Cardiac ventricle fibroblast (primary cell): ENCODE measurements around a stretch of chr11.

DNA sequence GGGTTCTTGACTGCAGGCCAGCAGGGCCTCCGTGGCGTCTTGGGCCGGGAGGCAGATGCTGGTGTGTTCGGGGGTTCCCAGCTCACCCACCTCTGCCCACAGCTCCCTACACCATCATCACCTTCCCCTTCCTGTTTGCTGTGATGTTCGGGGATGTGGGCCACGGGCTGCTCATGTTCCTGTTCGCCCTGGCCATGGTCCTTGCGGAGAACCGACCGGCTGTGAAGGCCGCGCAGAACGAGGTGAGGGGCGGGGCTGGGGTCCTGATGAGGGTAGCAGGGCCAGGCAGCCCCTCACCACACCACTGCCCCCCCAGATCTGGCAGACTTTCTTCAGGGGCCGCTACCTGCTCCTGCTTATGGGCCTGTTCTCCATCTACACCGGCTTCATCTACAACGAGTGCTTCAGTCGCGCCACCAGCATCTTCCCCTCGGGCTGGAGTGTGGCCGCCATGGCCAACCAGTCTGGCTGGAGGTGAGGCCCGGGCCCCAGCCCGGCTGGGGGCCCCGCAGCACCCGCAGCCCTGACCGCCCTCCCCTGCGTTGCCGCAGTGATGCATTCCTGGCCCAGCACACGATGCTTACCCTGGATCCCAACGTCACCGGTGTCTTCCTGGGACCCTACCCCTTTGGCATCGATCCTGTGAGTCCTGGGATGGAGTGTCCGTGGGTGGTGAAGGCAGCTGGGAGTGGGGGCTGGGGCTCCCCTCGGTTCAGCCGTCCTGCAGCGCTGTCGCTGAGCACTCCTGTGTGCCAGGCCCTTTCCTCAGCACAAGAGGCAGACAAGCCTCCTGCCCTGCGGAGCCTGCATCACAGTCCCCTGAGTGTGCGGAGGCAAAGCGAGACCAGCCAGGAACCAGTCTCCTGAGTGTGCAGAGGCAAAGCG lies 8.7 kb downstream of the TCIRG1 start:
- RAMPAGE, long total RNA: no peak

- RAMPAGE, long total RNA: no peak
Measured at GRCh38 chr11:68259608-68260430, 12.0 kb downstream of the C11orf24 start.

- RAMPAGE, long total RNA: no peak
Measured at GRCh38 chr11:68276844-68277225, 5.1 kb upstream of the C11orf24 start.

DNA sequence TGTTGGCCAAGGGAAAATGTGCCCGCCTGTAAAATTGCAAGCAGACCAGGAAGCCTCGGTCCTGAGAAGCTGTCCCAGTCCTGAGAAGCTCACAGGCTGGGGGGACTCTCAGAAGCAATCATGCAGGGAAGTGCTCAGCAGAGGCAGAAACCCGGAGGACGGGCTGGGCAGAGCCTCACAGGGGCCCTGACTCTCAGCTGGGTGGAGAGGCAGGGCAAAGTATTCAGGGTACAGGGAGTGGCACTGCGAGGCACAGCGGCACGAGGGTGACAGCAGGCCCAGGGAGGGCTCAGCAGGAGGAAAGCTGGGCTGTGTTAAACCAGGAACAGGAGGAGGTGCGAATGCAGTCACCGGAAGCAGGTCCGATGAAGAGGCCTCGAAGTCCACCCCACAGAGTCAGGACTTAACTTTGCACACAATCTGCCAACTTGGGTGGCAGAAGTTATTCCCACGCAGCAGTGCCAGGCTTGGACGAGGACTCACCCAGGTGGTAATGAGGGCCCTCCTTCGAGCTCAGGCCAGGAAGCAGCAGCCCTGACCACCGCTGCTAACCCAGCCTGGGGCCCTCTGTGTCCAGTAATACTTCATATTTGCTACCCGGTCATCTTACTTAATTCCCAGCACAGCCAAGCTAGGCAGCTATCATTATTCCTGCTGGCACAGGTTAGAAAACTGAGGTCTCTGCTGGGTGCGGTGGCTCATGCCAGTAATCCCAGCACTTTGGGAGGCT lies 15.6 kb upstream of the LRP5 start:
- RAMPAGE, long total RNA: no peak

DNA sequence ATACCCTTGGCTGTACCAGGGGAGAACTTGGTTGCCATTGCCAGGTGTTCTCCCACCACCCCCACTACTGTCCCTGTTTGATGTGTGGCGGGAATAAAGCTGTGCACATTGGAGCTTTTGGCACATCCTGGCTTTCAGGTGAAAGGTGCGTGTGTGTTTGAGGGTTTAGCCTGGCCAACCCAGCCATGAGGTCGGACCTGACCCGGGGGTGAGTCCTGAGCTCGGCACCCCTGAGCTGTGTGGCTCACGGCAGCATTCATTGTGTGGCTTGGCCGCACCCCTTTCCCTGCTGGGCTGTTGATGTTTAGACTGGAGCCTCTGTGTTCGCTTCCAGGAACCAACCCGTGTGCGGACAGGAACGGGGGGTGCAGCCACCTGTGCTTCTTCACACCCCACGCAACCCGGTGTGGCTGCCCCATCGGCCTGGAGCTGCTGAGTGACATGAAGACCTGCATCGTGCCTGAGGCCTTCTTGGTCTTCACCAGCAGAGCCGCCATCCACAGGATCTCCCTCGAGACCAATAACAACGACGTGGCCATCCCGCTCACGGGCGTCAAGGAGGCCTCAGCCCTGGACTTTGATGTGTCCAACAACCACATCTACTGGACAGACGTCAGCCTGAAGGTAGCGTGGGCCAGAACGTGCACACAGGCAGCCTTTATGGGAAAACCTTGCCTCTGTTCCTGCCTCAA lies 54.2 kb upstream of the PPP6R3 start:
- RAMPAGE, long total RNA: no peak

DNA sequence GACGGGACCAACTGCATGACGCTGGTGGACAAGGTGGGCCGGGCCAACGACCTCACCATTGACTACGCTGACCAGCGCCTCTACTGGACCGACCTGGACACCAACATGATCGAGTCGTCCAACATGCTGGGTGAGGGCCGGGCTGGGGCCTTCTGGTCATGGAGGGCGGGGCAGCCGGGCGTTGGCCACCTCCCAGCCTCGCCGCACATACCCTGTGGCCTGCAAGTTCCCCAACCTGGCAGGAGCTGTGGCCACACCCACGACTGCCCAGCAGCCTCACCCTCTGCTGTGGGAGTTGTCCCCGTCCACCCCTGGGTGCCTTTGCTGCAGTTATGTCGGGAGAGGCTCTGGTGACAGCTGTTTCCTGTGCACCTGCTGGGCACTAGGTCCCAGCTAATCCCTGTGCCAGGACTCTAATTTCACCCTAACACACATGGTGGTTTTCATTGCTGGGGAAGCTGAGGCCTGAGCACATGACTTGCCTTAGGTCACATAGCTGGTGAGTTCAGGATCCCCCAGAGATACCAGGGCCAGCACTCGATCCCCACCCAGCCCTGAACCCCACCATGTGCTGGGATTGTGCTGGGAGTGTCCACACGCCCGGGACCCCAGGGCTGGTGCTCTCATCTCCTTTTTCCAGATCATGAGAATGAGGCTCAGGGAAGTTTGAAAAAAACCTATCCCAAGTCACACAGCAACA lies 48.9 kb upstream of the PPP6R3 start:
- RAMPAGE, long total RNA: no peak

DNA sequence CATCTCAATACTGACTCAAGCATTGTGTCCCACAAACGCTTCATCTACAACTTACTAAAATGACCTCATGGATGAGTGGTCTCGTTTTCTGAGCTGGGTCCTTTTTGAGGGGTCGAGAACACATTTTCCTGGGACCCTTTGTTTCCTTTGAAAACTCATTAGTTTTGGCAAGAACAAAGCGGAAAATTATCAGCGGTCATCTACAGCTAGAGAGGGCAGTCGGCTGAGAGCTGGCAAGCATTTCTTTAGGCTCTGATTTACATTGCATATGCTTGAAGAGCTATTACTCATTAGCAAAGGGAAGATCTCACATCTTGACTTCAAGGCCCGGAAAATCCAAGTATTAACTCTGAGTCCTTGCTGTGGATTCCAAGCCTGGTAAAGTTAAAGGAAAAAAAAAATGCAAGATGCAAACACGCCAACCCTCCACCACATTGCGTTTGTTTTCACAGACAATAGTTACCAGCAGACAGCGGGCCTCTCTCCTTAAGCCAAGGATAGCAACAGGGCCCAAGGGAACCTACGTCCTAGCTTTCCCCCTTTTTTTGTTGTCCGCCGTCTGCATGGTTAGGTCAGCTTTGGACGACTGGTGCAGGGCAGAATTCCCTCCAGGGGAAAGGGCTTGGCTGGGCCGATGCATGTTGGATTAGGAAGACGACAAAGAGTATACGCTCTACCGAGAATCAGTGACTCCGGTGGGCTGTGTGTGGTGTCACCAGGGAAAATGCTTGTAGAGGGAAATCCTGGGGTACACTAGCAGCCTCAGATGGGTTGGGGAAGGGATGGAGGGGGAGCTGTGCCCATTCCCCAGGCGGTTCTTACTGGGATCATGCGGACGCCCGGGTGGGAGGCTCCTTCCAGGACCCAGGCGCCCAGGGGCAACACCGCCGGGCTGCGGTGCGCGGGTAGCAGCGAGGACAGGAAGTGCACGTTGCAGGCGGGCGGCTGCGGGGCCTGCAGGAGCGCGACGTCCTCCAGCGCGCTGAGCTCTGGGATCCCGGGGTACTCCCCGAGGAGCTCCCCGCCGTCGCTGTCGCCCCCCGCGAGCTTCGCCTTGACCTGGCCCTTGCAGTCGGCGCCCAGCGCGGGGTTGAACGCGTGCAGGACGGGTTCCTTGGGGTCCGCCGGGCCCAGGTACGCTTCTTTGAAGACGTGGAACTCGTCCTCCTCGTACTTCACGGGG lies 1.6 kb downstream of the TESMIN start:
- RAMPAGE, long total RNA: no peak

DNA sequence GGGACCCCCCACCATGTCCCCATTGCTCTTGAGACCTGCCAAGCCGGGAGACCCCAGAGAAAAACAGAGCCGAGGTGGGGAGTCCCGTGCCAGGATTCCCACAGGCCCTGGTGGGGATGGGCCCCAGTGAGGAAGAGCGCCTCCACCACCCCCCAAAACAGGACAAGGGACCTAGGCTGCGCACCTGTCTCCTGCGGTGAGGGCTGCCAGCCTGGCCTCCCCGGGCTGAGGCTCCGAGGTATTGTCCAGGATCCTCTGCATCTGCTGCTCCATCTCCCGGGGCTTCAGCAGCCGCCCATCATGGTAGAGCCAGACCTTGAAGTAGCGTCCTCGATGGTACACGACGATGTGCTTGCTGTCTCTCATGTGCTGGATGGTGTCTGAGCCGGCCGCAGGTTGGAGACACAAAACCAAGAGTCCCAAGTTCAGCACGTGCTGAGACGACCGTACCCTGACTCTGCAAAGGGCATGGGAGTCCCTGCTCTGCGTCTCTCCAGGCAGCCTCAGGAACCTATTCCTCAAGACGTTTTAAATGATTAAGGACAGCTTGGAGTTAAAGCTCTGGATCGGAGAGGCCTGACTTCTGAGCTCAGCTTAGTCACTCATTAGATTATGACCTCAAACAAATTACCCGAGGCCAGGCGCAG lies 33.4 kb upstream of the TESMIN start:
- RAMPAGE, long total RNA: no peak

DNA sequence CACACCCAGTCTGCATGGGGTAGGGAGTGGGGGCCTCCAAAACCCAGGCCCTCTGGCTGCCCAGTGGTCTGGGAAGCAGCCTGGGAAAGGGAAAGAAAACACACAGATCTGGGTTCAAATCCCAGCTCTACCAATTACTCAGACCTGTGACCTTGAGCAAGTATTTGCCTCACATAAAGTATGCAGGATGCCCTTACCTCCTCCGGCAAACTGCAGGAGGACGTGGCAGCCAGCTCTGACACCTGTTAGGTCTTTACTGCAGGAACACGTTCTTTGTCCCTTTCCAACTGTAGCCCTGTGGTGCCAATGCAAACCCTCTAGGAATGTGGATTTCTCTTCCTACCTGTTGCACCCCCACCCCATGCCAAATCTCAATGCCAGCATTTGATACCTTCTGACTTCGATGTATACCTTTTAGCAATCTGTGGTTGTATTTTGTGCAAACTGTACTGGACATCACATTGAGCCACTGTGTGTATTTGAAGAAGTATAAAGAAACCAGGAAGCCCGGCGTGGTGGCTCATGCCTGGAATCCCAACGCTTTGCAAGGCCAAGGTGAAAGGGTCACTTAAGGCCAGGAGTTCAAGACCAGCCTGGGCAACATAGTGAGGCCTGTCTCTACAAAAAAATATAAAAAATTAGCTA lies 5.9 kb downstream of the CPT1A start:
- RAMPAGE, long total RNA: no peak

- RAMPAGE, long total RNA: no peak
Measured at GRCh38 chr11:68839928-68840518, 1.7 kb downstream of the CPT1A start.

DNA sequence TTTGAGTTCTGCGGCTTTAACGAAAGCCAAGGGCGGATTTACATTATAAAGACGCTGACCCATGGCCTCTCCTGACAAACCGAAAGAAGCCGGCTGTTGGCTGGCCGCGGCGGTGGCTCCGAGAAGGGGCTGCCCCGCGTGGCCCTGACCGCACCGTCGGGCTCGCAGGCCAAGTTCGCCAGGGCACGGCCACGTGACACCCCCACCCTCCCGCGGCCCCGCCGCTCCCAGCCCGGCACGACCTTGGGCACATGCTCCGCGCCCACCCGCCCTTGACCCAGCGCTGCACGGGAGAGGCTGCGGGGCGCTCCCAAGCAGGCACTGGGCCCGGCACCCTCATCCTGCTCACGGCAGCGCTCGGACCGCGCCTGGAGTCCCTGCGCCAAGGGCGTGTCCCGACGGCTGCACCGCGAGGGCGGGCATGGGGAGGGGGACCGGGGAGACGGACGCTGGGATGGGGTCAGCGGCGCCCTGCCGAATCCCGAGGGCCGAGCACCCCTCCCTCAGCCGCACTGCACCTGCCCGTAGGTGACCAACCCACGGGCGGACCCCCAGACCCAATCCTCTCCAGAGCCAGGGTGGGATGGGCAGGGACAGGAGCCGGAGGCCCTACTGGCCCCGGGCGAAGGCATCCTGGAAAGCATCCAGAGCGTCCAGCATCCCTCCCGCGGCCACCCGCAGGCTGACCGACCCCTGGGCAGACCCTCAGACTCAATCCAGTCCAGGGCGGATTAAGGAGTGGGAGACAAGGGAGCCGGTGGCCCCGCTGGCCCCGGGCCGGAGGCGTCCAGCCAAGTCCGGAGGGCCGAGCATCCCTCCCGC lies 828 bp downstream of the CPT1A start:
- RAMPAGE, long total RNA: no peak

DNA sequence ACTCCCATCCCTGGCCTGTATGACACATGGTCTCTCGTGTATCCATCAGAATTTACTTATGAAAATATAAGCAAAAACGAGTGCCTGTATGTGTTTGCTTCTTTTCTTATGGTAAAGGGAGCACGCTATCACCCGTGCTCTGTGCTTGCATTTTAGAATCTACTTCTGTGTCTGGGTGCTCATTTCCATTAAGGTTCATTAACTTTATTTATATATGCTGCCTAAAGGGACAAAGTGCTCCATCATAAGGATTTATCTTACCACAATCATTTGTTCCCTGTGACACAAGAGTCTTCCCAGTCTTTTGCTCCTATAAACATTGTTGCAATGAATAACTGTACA lies 15.6 kb upstream of the CPT1A start:
- RAMPAGE, long total RNA: no peak

- RAMPAGE, long total RNA: no peak
Measured at GRCh38 chr11:68877807-68878450, 25.7 kb downstream of the MRPL21 start.

DNA sequence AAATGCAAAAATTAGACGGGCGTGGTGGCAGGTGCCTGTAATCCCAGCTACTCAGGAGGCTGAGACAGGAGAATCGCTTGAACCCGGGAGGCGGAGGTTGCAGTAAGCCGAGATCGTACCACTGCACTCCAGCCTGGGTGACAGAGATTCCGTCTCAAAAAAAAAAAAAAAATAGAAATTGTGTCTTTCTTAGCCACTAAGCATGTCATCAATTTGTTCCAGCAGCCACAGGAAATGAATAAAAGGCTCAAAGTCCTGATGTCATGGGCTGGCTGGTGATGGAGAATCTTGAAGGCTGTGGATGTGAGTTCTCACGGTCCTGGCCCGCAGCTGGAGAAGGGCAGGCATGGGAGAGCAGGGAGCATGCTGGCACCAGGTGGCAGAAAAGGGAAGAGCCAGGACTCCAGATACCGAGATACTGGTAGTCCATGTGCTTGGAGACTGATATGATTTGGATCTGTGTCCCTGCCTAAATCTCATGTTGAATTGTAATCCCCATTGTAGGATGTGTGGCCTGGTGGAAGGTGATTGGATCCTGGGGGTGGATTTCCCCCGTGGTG lies 18.3 kb downstream of the MRGPRD start:
- RAMPAGE, long total RNA: no peak

DNA sequence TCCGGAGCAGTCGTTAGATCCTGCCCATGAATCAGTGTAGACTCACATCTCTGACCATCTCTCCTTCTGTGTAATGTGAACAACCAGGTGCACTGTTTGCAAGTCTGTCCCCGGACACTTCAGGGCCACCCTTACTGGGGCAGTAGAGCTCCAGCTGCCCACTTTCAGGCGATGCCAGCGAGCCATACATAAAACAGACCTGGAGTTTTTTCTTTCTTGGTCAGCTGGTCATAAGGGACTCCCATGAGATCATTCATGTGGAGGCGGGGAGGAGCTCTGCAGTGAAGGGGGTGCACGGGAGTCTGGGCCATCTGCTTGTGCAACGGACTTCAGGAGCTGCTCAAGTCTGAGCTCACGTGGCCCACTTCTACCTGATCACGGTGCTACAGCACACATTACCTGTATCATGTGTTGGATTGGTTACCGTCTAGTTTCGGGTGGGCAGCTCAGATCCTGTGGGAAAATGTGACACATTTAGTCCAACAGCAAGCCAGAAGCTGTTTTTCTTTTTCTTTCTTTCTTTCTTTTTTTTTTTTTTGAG lies 9.2 kb upstream of the MRGPRF start:
- RAMPAGE, long total RNA: no peak

- RAMPAGE, long total RNA: no peak
Measured at GRCh38 chr11:69067284-69067666, 18.5 kb downstream of the TPCN2 start.

DNA sequence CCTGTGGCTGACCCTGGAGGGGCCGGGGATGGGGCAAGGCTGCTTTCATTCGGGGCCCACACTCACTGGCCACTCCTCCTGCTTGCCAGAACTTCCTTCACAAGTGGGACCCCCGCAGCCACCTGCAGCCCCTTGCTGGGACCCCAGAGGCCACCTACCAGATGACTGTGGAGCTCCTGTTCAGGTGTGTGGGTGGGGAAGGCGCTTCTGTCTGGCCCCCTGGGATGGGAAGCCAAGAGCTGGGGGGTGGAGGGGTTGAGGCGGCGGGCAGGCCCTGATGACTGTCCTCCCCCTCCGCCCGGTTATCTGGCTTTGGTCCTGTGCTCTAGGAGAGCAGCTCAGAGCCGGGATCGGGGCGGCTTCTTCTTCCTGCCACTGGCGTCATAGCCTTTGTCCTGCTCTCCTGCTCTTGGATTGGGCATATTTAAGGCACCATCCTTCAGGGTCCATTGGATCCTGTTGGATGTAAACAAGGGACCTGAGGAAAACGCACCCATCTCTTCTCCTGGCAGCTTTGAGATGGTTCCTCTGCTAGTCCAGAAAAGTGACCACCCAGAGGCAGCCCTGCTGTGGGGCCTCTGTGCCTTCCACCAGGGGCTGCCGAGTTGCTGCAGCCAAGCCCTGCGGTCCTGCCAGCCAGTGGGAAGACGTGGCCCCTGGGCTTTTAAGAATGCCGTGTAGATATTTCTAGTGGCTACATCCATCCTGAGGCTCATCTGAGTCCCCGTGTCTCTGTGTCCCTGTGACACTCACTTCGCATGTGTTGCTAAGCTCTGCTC lies 38.5 kb downstream of the TPCN2 start:
- RAMPAGE, long total RNA: no peak

DNA sequence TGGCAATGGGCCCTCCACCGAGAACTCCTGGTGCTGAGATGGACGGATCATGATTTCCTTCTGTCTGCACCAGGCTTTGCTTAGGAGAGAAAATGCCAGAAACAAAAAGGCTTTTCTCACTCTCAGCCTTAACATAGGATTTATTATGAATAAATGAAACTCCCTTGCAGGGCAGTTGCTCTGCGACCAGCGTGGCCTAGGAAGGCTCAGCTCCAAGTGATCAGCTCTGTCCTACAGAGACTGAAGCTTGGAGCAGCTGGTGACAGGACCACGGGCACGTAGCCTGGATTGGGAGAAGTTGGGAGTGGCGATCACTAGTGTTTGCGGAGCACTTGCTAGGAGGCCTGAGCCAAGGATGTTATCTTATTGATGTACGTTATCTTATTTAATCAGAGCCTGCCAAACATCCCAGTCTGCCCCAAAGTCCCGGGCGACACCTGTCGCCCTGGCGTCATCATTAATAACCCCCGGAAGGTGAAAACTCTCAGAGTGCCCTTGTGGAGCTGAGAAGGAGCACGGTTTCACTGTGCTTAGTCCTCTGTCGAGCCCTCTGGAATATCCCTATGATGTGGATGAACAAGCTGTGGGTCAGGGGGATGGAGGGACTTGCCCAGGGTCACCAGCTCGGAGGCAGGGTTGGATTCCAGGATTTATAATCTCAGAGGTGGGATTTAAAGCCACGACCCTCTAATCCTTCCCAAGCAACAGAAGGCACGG lies 40.8 kb upstream of the SMIM38 start:
- RAMPAGE, long total RNA: no peak

GRCh38 chr11:69166502-69166934 lies 10.8 kb downstream of the SMIM38 start:
- RAMPAGE, long total RNA: no peak

GRCh38 chr11:69210173-69210650 lies 54.5 kb downstream of the SMIM38 start:
- RAMPAGE, long total RNA: no peak